AG04449 (cell line): ENCODE data around the genes ZNF716 and ZNF736.

GRCh38 chr7:57354653-57354998, 95.4 kb upstream of the ZNF716 start:
- RRBS = 50% methylated on average over 2 of the region's 8 CpGs

DNA sequence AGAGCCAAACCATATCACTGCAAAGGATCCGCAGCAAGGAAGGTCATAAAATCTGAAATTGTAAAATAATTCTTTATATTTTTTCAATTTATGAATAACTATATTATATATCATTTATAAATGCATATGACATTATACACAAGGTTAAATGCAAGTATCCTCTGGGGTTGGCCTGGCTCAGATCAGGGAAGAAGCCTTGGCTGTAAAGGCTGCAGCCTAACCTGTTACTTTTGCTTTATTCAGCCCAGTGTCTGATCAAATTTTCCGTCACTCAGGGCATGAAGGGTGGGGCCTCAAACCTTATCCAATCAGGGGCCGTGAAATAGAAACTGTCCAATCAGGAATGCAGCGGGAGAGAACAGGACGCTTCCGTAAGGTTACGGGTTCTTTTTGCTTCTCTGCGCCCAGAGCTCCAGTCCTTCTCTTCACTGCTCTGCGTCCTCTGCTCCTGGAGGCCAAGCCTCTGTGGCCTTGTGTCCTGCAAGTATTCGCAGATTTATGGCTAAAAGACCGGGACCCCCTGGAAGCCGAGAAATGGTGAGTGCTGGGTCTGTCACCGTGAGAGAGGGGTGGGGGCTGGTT, at the start of gene ZNF716:
TSS of gene ZNF716 (plus strand) at position 387 of the 582 bp plus-strand sequence.
- RRBS = no CpG with 5 or more reads among the region's 13 CpGs

- RRBS = no CpG with 5 or more reads among the region's 39 CpGs
Measured at GRCh38 chr7:64313544-64314726, at the start of gene ZNF736. ZNF736 (plus strand) TSS chr7:64313961.

GRCh38 chr7:64558558-64559167, 4.2 kb downstream of the ZNF680 start:
- RRBS = no CpG with 5 or more reads among the region's 5 CpGs

- RRBS = 12% methylated on average over 4 of the region's 36 CpGs
Measured at GRCh38 chr7:64574445-64575394, 11.8 kb upstream of the ZNF680 start.

- RRBS = no CpG with 5 or more reads among the region's 5 CpGs
Measured at GRCh38 chr7:64637894-64638661, 27.9 kb upstream of the ZNF107 start.

- RRBS = no CpG with 5 or more reads among the region's 15 CpGs
Measured at GRCh38 chr7:64686388-64687794, 21.0 kb downstream of the ZNF107 start.

DNA sequence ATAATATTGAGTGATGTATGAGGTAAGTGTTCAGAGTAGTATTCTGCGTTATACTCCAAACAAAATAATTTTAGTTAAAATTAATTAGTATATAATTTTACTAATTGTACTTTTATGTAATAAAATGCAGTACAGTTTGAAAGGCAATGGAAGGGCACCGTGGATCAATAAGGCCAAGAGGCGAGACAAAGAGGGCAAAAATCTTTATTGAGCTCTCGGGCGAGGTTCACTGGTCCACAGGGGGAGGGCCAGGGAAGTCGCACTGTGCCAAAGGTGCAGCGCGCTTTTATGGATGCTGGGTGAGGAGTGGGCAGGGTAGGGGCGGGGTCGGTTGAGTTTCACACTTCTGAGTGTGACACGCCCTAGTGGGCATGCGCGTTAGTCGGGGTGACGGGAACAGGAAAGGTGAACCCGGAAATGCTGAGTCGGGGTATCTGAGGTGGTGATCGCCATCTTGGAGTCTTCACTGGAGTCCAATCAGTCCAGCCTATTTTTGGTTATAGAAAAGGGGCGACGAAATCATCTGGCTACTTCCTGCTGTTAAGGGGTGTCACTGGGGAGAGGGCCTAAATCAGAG, 40.6 kb downstream of the ZNF138 start:
- RRBS = no CpG with 5 or more reads among the region's 20 CpGs

DNA sequence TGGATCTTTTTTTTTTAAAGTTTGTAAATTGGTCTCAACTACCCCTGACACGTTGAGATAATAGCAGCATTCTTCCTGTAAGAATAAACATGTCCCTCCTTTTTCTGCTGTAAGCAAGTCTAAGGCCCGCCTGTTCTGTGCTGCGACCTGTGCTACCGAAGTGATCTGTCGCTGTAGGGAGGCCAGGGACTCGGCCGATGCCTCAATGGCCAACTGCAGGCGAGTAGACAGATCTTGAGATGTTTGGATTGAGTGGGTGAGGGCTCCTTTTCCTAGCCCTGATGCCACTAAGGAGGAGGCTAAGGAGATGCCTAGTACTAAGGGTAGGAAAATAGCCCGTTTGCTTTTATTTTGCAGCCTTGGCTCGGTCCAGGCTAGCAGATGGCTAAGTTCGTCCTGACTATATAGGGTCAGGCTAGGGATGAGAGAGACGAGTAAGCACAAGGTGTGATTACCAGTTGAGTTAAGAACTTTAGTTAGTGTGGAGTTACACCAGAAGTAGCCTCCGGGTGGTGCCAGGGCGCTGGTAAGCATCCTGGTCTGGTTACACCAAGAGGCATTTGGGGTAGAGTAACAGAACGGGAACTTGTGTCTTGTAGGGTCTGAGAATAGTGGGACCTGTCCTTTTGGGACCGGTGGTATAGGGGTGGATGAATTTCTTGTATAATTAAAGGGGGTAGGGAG, 41.5 kb downstream of the ZNF138 start:
- RRBS = no CpG with 5 or more reads among the region's 16 CpGs

DNA sequence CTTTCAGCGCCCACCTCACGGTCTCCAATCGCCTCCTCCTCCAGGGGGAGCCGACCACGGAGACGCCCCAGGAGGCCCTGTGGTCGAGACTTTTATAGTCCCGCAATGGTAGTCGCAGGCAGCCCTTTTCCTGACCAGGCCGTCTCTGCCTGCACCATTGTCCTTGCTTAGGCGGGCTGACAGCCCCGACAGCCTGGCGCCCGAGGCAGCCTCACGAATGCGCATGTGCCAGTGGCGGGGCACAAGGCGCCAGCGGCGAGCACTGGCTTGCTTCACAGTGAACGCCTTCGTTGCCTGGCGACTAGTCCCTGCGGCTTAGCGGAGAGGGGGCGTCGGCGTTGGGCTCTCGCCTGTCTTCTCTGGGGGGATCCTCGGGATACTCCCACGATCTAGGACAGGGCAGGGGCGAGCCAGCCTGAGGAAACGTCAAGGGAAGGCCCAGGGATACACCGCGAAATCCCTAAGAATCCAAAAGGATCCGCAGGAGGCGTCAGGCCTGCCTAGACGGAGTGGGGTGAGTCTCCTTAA, 20.7 kb upstream of the ZNF273 start:
- RRBS = no CpG with 5 or more reads among the region's 38 CpGs

GRCh38 chr7:64997138-64997762, 9.2 kb downstream of the ERV3-1 start:
- RRBS = no CpG with 5 or more reads among the region's 12 CpGs

DNA sequence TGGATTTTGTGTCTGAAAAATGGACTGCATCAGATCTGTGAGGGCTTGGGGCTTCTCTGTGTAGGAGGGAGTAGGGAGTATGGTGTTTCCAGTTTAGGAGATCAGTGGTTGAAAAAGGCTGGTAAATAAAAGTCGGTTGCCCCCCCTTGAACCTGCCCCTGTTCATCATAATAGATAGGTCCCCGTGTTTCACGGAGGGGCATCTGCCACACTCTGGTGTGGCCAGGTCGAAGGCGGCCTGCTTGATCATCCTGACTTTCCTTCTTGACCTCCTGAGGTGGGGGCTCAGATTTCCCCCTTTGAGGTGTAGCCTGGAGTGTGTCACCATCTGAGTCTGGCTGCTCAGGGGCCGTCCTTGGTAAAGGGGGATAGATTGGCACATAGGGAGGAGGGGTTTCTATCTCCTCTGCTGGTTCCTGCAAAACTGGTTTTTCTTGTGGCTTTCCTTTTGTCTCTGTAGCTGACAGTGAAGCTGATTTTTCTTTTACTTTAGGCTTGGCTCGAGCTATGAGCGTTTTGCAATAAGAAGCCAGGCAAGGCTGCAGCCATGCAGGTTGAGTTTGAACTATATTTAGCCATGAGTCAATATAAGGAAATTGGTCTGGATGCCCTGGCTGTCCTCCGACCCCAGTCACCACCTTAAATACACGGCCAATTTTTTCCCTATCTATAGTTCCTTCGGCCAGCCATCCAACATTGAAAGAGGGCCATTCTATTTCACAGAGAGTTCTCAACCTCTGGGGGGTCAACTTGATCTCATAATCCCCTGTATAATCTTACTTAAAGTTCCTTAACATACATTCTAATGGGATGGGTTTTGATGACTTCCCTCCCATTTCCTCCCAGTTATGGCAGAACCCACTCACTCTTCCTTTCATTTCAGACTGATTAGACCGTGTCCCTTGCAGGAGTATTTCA, 8.5 kb downstream of the ERV3-1 start:
- RRBS = no CpG with 5 or more reads among the region's 12 CpGs

DNA sequence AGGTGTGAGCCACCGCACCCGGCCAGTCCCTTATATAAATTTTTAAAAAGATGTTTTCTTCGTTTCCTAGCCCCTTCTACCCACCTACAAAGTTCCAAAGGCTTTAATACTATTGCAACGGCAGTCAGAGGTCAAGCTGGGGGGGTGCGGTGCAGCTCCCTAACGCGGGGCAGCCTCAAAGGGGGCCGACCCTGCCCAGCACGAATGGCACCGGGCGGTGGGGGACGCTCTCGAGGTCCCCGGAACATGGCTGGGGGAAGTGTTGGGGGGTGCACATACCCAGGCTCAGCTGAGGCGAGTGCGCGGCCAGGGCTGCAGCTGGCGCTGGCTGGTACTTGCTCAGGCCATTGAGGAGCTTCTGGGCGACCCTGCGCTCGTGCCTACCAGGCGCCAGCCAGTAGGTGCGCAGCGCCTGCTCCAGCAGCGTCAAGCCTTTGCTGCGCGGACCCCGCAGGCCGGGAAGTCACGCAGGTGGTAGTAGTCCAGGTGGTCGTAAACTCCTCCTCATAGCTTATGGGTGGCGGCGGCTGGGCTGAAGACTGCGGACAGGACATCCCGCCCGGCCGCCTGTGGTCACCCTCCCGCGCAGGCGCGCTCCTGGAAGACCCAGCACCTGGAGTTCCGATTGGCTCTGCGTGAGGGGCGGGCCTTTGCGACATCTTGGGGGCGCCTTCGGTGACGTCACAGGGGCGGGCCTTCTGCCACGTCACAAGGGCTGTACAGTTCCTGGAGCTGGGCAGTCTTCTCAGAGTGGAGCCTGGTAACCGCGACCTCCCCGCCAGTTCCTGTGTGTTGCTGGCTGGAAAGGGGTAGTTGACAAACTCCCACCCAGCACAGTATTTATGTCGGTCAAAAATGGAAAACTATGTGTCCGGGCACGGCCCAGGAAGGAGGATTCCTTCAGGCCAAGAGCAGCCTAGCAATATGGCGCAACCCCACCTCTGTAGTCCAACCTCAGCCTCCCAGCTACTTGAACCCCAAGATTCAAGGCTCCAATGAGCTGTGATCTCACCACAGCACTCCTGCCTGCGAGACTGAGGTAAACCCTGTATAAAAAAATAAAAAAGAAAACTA, 102.3 kb upstream of the VKORC1L1 start:
- RRBS = no CpG with 5 or more reads among the region's 58 CpGs

DNA sequence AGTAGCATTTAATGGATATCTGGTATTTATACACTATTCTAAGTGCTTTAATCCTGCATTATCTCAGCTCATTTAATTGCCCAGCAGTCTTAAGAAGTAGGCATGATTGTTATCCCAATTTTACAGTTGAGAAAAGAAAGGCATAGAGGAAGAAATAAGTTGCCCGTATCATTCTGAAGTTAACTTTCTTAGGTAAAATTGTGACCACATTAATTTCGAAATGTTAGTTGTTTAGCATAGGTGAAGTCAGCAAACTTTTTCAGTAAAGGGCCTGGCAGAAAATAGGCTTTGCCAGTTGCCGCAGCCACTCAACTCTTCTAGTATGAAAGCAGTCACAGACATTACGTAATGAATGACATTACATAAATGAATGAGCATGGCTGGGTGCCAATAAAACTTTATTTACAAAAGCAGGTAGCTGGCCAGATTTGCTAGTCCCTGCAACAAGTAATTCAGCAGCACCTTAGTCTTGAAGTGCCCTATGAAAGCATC, 30.0 kb downstream of the GUSB start:
- RRBS = no CpG with 5 or more reads among the region's 4 CpGs

GRCh38 chr7:65955558-65956256, 26.3 kb downstream of the GUSB start:
- RRBS = no CpG with 5 or more reads among the region's 7 CpGs

DNA sequence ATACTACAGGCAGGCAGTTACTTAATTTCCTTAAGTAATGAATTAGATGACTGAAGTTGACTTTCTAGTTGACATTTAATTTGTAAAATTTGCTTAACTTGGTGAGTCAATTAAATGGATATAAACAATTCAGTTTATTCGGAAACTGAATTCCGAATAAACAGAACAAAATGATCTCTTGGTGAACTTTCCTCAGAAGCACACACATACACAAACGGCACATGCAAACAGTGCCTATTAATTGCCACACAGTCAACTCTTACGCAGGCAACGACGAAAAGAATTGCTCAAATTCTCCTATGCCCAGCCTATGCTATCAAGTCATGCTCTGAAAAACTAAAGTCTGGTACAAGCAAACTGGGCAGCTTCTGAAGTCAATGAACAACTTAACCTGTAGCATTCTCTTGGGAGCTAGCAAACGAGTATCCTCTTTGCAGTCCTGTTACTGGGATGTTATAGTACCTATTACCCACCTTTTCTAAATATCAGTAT, 38.9 kb upstream of the ASL start:
- RRBS = no CpG with 5 or more reads among the region's 7 CpGs

DNA sequence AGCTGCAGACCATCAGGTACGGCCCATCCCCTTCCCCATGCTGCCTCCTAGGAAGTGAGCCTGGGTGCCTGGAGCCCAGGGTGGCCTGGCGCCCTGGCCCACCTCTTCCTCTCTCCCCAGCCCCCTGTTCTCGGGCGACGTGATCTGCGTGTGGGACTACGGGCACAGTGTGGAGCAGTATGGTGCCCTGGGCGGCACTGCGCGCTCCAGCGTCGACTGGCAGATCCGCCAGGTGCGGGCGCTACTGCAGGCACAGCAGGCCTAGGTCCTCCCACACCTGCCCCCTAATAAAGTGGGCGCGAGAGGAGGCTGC, 17.0 kb downstream of the ASL start:
- RRBS = no CpG with 5 or more reads among the region's 17 CpGs

DNA sequence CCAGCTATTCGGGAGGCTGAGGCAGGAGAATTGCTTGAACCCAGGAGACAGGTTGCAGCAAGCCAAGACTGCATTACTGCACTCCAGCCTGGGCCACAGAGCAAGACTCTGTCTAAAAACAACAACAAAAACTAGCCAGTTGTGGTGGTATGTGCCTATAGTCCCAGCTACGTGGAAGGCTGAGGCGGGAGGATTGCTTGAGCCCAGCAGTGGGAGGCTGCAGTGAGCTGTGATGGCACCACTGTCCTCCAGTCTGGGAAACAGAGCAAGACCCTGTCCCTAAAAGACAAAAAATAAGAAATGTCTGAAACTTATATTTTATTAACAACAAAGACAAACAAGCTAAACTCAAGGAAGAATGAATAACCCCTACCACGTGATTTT, 18.1 kb downstream of the ASL start:
- RRBS = no CpG with 5 or more reads among the region's 4 CpGs

DNA sequence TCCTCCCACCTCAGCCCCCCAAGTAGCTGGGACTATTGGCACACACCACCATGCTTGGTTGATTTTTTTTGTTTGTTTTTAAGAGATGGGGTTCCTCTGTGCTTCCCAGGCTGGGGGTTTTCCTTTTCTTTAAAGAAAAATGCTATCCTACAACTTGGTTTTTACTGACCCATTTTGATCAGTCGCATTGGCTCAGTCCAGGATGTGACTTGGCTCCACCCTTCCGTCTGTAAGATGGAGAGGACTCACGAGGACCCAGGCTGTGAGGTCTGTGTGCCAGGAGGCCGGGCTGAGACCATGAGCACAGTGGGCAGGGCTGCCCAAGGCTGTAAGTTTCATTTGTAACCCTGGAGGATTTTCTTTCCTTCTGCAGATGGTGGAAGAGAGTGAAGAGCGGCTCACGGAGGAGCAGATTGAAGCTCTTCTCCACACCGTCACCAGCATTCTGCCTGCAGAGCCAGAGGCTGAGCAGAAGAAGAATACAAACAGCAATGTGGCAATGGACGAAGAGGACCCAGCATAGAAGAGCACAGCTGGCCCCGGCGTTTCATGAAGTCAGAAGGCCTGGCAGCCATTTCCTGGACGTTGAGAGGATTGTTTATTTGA, 37.3 kb downstream of the CRCP start:
- RRBS = no CpG with 5 or more reads among the region's 11 CpGs